LNCaP clone FGC (cell line): ENCODE data around the gene NCF1.

- RRBS, 2 experiments, result no CpG with 5 or more reads among the region's 18 CpGs
Observed at GRCh38 chr7:73573925-73574676, 4.3 kb downstream of the TBL2 start.

DNA sequence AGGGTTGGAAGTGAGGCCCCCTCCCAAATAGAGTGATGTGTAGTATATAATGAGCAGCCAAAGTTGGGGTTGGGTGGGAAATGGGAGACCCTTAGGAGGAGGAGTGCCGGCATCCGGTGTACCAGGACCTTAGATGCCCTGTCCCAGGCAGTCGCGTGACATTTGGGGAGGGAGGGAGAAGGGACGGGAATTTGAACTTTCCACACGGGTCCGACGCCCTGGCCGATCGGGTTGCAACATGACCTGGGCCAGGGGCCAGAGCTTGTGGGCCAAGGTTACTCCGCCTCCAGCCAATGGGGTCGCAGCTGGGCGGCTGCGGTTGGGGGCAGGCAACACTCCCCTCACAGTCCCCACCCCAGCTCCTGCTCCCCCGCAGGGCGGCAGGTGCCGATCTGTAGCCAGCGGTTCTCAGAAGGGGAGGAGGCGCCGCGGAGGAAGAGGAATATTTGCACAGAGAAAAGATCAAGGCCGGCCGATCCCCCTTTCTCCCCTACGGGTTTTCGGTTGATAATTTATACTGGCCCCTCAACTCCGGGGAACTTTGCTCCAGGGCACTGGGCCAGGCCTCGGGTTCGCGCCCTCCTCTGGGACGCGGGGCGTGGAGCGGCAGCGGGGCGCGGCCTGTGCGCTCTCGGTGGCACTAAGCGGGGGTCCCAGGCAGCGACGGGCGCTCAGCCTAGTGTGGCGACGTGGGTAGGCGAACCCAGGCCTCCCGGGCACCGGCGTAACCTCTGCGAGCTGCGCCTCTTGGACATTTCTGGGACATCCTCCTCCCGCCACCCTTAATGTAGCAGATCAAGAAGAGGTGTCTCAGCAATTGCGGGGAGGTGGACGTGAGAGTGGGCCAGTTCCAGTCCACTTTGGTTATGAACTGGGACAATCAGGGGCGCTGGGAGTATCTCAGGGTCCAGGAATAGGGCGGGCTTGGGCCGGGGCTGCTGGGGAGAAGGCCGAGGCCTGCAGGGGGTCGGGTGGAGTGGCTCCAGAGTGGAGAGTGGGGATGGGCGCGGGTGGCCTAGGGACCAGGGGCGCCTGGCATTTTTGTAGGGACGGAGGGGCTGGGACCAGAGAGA is 1.2 kb downstream of the MLXIPL start:
- RRBS, 2 experiments, result no CpG with 5 or more reads among the region's 62 CpGs

DNA sequence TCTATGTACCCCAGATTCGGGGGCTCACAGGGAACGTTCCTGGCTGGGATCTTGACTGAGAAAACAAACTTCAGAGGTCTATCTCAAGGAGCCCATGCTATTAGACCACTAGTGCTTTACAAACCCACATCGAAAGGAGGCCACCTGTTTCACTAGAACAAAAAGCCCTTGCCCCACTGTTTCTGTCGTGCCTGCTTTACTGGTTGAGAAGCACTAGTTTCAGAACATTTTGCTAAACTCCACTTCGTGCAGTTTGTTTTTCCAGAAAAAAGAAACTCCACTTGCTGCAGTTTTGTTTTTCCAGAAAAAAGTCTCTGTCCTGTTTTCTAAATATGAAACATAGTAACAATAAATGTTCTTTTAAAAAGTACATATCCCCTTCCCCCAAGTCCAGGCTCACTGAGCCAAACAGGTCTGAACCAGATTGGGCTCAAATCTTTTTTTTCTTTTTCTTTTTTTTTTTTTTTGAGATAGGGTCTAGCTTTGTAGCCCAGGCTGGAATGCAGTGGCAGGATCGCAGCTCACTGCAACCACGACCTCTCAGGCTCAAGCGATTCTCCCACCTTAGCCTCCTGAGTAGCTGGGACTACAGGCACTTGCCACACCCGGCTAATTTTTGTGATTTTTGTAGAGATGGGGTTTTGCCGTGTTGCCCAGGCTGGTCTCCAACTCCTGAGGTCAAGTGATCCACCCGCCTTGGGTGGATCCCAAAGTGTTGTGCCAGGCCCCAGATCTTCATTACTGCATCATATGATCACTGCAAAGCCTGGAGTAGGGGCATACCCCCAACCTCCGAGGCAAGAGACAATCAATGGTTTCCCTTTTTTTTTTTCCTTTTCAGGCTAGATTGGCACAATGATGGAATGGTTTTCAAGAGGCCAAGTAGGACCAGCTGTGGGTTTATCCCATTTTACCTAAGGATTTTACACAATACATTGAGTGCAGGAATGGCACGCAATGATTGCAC is 2.9 kb downstream of the DNAJC30 start:
- RRBS, 2 experiments, result no CpG with 5 or more reads among the region's 13 CpGs

DNA sequence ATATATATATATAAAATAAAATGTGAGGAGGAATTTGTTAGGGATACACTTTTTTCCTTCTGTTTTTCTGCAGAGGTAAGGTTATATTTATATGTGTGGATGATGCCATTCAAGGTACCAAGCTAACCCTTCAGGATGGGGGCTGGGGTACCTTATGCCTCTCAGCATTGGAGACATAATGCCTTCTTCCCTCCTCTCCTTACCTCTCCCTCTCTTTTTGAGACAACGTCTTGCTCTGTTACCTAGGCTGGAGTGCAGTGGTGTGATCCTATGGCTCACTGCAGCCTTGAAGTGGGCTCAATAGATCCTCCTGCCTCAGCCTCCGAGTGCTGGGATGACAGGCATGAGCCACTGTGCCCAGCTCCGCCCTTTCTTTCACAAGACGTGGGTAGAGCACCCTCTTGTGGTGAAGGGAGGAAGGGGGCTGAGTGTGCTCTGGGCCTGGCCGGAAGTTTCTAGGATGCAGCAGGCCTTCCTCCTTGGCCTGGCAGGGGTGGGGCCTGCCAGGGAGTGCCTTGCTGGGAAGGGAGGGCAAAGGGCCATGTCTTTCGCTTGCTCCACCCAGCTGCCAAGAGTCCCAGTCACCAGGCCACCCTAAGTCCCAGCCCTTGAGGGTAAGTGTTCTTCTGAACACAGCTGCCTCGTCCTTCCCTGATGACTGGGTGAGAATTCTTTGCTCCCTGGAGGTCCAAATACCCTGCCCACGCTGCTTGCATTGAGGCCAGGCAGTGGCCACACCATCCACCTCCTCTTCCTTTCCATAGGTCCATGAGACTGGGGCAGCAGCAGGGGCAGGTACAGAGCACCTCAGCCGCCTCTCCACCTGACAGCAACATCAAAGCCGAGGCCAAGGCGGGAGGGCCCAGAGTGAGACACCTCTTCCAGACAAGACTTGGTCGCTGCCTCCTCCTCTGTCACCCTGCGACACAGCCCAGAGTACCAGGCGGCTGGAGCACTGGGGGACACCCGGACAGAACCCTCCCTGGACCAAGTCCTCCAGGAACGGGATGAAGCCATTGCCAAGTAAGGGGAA is 3.8 kb downstream of the ABHD11 start:
- RRBS, 2 experiments, result no CpG with 5 or more reads among the region's 16 CpGs

- RRBS, 2 experiments, result no CpG with 5 or more reads among the region's 9 CpGs
Observed at GRCh38 chr7:73741480-73742103, 3.0 kb upstream of the ABHD11 start.

DNA sequence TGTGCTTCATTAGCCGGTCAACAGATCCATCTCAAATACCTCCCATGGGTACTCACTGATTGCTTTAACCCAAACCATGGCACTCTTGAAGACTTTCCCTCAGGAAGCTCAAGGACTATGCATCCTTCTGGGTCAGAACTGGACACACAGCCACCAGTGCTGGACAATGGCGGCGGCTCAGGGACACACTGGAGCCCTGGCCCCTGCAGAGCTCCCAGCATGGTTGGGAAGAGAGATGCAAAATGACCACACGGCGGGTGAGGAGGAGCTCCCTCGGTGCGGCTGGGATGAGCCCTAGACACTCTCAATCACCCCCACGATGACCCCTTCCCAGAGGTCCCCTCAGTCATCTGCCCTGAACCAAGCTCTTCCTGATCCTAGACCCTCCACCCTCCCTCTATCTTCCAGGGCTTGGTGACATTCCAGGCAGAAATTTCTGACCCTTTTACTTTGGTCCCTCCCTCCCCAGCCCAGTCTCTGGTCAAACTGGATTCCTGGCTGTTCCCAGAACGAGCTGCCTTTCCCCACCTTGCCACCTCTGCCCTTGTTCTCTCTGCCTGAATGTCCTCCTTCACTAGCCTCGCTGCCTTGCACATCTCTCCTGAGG is 1.5 kb upstream of the CLDN4 start:
- RRBS, 2 experiments, result no CpG with 5 or more reads among the region's 10 CpGs

- RRBS, 2 experiments, result no CpG with 5 or more reads among the region's 12 CpGs
Observed at GRCh38 chr7:73845672-73846079, 3.4 kb upstream of the METTL27 start.

GRCh38 chr7:74003421-74003959 is 24.5 kb upstream of the ELN start:
- RRBS, 2 experiments, result no CpG with 5 or more reads among the region's 12 CpGs

DNA sequence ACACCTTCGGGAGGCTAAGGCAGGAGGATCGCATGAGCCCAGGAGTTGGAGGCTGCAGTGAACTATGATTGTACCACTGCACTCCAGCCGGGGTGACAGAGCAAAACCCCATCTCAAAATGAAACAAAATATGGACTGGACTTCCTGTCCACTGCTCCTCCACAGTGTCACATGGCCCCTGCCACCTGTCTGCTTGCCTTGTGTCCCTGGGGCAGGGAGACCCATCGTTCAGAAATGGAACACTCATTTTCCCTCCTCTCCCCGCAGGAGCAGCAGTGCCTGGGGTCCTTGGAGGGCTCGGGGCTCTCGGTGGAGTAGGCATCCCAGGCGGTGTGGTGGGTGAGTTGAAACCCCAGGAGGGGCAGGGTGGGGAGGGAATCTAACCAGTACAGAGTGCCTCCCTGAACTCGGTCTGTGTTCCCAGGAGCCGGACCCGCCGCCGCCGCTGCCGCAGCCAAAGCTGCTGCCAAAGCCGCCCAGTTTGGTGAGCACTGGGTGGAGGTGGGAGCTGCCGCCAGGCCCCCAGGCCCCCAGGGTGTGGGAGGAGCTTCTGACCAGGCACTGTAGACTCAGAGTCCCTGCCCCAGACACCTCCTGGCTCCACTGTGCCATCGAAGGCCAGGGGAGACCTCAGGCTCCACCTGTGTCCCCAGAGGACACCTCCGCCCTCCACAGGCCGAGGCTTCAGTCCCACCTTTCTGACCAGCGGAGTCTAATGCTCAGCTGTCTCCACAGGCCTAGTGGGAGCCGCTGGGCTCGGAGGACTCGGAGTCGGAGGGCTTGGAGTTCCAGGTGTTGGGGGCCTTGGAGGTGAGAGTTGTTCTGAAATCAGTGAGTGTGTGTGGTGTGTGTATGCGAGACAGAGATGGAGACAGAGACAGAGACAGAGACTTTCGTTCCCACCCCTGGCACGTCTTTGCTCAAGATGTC is 20.5 kb upstream of the LIMK1 start:
- RRBS, 2 experiments, result no CpG with 5 or more reads among the region's 28 CpGs

- RRBS, 2 experiments, result 56 to 65% methylated on average over 3 of the region's 36 CpGs
Observed at GRCh38 chr7:74068543-74069855, 14.6 kb upstream of the LIMK1 start.

GRCh38 chr7:74134104-74134361 is 40.1 kb upstream of the EIF4H start:
- RRBS, 2 experiments, result no CpG with 5 or more reads among the region's 5 CpGs

- RRBS, 2 experiments, result no CpG with 5 or more reads among the region's 18 CpGs
Observed at GRCh38 chr7:74480828-74481500, 27.3 kb downstream of the GTF2IRD1 start.

DNA sequence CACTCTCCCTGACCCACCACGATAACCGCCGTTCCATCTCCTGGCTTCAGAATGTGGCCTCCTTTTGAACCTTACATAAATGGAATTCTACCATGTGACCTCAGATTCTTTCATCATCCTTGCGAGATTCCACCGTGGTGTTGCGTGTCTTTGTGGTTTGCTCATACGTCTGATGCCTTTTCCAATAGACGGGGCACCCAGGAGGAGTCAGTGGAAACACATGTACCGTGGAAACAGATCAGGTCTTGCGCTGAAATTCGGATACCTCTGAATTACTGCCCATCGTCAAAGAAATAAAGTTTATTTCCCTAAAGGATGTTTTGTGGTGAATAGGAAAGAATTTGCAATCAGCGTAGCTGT is 28.9 kb downstream of the GTF2IRD1 start:
- RRBS, 2 experiments, result no CpG with 5 or more reads among the region's 13 CpGs

GRCh38 chr7:74502353-74503099 is 48.8 kb downstream of the GTF2IRD1 start:
- RRBS, 2 experiments, result 9 to 11% methylated on average over 3 of the region's 21 CpGs

DNA sequence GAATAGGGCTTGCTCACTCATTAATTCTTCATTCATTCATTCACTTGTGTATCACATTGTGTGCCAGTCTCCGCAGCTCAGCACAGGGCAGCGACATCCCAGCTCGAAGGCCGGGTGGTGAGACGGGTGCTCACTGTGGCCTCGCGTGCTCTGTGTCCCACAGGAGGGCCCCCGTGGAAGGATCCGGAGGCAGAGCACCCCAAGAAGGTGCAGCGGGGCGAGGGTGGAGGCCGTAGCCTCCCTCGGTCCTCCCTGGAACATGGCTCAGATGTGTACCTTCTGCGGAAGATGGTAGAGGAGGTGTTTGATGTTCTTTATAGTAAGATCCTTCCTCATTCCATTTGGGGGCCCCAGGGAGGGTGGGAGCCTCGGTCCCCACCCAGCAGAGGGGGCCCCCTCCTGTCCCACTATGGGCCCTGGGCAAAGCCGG is 61.6 kb downstream of the GTF2IRD1 start:
- RRBS, 2 experiments, result 75 to 79% methylated on average over 6 of the region's 16 CpGs

DNA sequence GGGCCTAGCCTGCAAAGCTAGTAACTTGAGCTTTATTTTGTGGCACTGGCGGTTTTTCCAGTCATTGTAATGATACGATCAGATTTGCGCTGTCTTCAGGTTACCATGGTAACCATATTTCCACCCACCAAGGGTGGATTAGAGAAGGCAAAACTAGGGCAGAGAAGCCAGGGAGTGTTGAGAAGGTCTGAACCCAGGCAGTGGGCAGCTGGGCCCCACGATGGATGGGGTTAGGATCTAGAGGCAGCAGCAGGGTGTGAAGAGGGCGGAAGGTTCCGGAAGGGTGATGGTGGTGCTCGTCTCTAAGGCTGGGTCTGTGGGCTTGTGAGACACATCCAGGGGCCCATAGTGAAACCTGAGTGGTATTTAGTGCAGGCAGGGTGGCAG is 88.0 kb upstream of the GTF2I start:
- RRBS, 2 experiments, result no CpG with 5 or more reads among the region's 7 CpGs

DNA sequence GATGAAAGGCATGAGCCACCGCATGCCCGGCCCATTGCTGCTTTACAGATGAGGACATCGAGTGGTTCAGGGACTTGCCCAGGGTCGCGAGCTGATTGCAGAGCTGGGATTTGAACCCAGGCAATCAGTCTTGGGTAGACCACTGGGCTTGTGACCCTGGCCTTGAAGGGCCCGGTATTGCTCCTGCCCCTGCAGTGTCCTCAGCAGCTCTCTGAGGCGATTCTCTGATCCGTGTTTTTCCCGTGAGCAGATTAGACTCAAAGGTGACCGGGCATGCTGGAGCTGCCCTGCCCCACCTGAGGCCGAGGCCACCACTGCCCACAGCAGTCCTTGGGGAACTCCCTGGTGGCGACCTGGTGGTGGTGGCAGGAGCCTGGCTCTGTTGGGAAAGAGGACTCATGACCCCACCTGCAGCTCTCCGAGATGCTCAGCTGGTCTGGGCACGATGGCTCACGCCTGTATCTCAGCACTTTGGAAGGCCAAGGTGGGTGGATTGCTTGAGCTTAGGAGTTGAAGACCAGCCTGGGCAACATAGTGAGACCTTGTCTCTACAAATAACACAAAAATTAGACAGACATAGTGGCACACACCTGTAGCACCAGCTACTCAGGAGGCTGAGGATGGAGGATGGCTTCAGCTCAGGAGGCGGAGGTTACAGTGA is 76.1 kb upstream of the GTF2I start:
- RRBS, 2 experiments, result 95 to 96% methylated on average over 3 of the region's 16 CpGs

DNA sequence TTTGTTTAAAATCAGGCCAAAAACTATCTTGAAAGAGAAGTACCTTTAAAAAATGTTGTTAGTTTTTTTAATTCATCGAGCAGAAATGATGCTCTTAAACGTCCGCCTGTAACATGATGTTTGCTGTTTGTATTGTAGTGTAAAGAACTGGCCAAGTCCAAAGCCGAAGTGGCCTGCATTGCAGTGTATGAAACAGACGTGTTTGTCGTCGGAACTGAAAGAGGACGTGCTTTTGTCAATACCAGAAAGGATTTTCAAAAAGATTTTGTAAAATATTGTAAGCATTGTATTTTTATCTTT is 33.3 kb downstream of the GTF2I start:
- RRBS, 2 experiments, result no CpG with 5 or more reads among the region's 8 CpGs

DNA sequence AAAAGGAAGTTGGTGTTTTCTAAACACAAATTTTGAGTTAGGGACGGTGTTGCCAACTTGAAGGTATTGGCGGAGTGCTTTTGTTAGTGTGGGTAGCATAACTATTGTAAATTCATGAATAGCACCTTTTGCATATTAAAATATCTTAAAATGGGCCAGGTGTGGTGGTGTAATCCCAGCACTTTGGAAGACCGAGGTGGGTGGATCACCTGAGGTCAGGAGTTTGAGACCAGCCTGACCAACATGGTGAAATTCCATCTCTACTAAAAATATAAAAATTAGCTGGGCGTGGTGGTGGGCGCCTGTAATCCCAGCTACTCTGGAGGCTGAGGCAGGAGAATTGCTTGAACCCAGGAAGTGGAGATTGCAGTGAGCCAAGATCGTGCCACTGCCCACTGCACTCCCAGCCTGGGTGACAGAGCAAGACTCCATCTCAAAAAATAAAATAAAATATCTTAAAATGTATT is 49.3 kb upstream of the NCF1 start:
- RRBS, 2 experiments, result no CpG with 5 or more reads among the region's 6 CpGs

DNA sequence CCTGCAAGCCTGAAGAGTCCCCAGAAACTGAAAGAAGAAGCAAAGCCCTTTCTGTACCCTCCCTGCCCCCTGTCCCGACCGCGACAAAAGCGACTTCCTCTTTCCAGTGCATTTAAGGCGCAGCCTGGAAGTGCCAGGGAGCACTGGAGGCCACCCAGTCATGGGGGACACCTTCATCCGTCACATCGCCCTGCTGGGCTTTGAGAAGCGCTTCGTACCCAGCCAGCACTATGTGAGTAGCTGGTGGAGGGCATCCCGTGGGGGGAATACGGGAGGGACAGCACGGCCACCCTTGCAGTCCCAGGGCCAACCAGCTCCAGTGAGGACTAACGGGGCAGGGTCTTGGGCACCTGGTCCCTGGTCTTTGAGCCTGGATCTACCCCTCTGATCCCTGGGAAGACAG is at the start of gene NCF1:
Gene NCF1 (plus strand): TSS at position 140 of the 403 bp plus-strand sequence.
- RRBS, 2 experiments, result no CpG with 5 or more reads among the region's 13 CpGs